Gastroesophageal sphincter (tissue), 4 donors: ENCODE measurements around a stretch of chr1.

GRCh38 chr1:30779482-30779993 is 22.0 kb upstream of the LAPTM5 start:
- PRO-cap = no peak
- RAMPAGE, long total RNA, 4 experiments = no peak in any of the 4 experiments

- PRO-cap = no peak
- RAMPAGE, long total RNA, 4 experiments = no peak in any of the 4 experiments
Measured at GRCh38 chr1:30881742-30882149, 26.8 kb downstream of the SDC3 start.

GRCh38 chr1:30929988-30930721 is 21.6 kb upstream of the SDC3 start:
- PRO-cap = no peak
- RAMPAGE, long total RNA, 4 experiments = no peak in any of the 4 experiments

DNA sequence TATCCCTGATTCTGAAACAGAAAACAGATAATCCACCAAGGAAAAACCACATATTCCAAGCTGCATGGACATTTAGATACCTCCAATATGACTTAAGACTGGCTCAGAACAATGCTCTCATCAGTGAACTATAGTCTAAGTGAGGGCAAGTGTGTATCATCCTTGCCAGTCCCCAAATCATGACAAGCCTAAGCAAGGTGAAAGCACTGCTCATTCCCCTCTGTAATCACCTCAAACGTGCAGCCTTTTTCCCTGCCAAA is 59.4 kb upstream of the SDC3 start:
- PRO-cap = no peak
- RAMPAGE, long total RNA, 4 experiments = no peak in any of the 4 experiments

- PRO-cap = no peak
- RAMPAGE, long total RNA, 4 experiments = no peak in any of the 4 experiments
Measured at GRCh38 chr1:30988392-30988926, 77.1 kb downstream of the PUM1 start.

- PRO-cap = no peak
- RAMPAGE, long total RNA, 4 experiments = no peak in any of the 4 experiments
Measured at GRCh38 chr1:31024638-31025140, 40.8 kb downstream of the PUM1 start.

DNA sequence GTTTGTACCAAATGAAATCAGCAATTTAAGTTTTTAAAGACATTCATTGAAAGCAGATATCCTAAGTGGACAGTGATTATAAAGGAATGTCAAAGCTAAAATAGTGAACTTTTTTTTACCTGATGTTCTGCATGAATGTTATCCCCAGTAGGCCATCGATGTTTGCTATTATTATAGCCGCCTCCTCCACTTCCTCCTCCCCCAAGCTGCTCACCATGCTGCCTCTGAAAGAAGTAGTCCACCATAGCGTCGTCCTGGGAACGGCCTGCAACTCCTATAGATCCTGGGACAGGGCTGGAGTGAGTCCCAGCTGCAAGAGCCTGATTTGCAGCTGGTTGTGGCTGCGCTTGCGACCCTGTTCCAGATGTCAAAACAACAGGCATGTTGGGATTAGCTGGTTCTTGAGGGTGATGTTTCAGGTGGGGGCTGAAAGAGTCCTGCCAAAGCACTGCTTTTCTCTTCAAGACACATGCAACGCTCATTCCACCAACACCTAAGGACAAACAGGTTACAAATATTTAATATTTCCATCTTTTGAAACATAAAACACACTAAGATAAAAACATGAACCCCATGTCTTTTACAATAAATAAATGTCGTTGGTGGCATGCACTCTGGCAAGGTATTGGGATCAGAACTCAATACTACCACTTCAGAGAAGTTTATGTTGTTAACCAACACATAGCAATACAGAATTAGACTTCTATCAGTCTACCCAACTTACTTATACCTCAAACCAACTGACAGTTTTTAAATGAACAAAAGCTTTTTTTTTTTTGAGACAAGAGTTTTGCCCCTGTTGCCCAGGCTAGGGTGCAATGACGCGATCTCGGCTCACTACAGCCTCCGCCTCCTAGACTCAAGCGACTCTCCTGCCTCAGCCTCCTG is 6.2 kb downstream of the PUM1 start:
- PRO-cap = no peak
- RAMPAGE, long total RNA, 4 experiments = no peak in any of the 4 experiments

GRCh38 chr1:31072184-31072897 is 6.8 kb upstream of the PUM1 start:
- PRO-cap = no peak
- RAMPAGE, long total RNA, 4 experiments = no peak in any of the 4 experiments

DNA sequence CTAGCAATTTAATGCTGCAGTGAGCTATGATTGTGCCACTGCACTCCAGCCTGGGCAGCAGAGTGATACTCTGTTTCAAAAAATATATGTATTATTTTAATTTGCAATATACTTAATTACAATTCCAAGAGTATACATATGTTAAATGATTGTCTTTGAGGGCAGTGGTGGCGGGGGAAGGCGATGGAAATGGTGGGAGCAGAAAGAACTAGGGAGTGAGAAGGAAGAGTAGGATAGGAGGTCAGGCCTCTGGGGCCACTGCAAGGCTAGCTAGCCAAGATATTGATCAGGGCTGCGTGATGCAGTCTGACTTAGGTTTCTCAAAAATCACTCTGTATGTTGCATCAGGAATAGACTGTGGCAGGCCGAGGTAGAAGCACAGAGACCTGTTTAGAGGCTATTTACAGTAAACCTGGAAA is 21.1 kb upstream of the PUM1 start:
- PRO-cap = no peak
- RAMPAGE, long total RNA, 4 experiments = no peak in any of the 4 experiments

DNA sequence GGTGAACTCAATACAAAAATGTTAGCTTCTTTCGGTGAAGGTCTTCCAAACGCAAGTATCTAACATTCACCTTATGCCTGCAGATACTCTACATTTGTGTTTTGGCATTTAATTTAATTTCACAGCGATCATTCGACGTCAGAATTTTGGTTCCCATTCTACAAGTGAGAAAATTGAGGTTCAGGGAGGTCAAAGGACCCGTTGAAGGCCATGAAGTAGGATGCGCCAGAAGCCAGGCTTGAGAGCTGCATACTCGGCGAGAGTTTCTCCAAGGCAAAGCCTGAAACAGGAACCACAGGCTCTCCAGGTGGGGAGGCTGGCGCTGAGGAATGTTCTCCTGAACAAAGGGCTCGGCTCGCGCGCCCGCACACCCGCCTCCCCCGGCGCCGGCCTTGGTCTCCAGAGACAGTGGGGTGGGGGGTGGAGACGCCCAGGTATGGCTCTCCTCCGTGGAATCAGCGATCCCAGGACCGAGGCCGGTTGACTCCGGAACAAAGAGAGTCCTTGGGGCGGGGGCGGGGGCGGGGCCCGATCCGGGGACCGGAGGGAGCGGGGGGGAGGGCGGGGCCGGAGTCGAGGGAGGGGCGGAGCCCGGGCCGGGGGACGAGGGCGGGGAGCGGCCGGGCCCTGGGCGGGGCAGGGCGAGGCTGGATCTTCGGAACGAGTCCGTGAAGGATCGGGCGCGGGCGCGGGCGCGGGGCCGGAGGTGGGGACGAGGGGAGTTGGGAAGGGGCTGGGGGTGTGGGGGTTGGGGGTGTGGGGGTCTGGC is 85.1 kb downstream of the NKAIN1 start:
- PRO-cap = bidirectional peak, plus-strand start at position 658 of the sequence, minus-strand start at position 499 of the sequence
- RAMPAGE, long total RNA, 4 experiments = no peak in any of the 4 experiments

DNA sequence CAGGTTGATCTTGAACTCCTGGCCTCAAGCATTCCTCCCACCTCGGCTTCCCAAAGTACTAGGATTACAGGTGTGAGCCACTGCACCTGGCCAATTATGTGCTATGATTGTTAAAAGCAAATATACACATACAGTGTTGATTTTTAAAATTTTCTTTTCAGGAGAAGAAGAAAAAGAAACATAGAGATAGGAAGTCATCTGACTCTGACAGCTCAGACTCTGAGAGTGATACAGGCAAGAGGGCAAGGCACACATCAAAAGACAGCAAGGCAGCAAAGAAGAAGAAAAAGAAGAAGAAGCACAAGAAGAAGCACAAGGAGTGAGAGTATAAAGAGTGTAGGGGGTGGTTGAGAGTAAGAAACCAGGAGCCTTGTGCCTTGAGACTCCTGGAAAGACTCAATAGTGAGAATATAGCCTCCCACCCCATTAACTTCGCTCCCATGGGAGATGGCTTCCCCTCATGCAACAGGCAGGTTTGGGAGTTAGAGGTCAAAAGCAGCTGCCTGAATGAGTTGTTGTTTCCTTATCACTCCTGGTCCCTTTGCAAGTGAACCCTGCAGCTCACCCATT is 8.9 kb downstream of the FABP3 start:
- PRO-cap = no peak
- RAMPAGE, long total RNA, 4 experiments = no peak in any of the 4 experiments

DNA sequence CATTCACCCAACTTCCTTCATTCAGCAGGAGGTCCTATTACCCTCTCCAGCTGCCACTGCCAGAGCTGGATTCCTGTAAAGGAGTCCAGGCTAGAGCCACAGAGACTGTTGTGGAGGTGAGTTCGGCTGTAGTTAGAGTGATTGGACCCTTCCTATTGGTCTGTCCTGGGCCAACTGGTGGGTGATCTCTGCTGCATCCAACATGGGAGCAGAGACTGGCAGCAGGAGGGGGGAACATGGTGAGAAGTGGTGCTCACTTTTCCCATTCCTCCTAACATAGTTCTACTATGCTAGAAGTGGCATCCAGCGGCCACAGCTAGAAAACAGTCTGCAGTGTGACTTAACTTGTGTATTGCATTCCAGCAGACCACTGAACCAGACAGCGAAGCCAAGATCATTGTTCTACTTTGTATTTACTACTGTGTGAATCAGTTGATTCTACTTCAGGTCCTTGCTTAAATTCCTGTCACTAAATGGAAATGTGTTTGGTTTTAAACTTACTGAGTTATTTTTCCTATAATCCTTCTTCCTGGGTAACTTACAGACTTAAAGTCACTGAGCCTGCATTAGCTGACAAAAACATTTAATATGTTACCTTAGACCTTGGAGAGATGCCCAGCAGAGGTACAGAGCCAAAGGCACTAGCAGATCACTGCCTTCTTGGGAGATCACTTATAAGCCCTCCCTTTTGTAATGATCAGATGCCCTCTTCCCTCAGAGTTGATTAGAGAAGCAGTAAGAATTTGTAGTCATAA is 8.3 kb downstream of the FABP3 start:
- PRO-cap = no peak
- RAMPAGE, long total RNA, 4 experiments = no peak in any of the 4 experiments

DNA sequence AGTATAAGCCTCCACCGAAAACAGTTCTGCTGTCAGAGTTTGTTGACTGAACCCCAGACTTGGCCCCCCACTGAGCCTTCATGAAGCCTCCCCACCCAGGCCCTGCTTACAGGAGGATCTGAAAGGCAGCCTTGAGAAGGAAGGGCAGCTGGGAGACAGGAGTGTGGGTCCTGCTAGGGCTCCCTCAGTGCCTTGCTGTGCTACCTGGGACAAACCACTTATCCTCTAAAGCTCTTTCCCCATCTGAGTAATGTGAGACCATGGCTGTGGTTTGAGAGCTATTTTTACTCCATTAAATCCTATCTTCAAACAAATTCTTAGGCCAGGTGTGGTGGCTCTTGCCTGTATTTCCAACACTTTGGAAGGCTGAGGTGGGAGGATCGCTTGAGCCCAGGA is 11.6 kb upstream of the FABP3 start:
- PRO-cap = no peak
- RAMPAGE, long total RNA, 4 experiments = no peak in any of the 4 experiments

DNA sequence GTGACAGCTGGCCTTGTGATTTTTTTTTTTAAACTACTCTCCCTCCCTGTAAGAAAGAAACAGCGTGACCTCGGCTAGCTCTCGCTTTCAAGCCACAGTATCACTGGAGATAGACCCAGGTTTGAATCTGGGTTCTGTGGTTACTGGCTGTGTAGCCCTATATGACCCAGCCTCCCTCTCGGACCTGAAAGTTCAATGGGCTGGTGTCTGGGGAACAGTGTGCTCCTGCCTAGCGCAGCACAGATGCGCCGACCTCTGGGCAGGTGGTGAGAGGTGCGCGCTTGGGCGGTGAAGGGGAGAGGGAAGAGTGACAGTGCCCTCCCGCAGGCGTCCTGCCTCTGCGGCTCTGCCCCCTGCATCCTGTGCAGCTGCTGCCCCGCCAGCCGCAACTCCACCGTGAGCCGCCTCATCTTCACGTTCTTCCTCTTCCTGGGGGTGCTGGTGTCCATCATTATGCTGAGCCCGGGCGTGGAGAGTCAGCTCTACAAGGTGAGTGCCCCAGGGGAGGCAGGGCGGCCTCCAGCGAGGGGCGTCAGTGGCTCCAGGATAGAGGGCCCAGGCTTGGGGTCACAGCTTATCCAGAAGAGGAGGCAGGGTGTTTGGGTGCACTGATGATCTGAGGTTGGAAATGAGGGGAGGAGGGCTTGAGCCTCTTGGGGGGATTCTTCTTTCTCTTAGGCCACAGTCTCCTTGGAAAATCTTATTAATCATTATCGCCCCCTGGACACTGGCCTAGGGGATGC is 10.5 kb downstream of the SERINC2 start:
- PRO-cap = no peak
- RAMPAGE, long total RNA, 4 experiments = no peak in any of the 4 experiments

- PRO-cap = no peak
- RAMPAGE, long total RNA, 4 experiments = no peak in any of the 4 experiments
Measured at GRCh38 chr1:31433819-31434761, 21.1 kb downstream of the SERINC2 start.

DNA sequence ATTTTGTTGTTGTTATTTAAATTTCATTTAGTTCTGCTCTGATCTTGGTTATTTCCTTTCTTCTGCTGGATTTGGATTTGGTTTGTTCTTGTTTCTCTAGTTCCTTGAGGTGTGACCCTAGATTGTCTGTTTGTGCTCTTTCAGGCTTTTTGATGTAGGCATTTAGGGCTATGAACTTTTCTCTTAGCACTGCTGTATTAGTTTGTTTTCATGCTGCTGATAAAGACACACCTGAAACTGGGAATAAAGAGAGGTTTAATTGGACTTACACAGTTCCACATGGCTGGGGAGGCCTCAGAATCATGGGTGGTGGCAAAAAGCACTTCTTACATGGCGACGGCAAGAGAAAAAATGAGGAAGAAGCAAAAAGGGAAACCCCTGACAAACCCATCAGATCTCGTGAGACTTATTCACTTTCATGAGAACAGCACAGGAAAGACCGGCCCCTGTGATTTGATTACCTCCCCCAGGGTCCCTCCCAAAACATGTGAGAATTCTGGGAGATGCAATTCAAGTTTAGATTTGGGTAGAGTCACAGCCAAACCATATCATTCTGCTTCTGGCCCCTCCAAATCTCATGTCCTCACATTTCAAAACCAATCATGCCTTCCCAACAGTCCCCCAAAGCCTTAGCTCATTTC is 59.3 kb downstream of the SERINC2 start:
- PRO-cap = no peak
- RAMPAGE, long total RNA, 4 experiments = no peak in any of the 4 experiments

- PRO-cap = no peak
- RAMPAGE, long total RNA, 4 experiments = no peak in any of the 4 experiments
Measured at GRCh38 chr1:31483177-31484055, 70.4 kb downstream of the SERINC2 start.

GRCh38 chr1:31549489-31550226 is 26.7 kb upstream of the TINAGL1 start:
- PRO-cap = no peak
- RAMPAGE, long total RNA, 4 experiments = no peak in any of the 4 experiments

DNA sequence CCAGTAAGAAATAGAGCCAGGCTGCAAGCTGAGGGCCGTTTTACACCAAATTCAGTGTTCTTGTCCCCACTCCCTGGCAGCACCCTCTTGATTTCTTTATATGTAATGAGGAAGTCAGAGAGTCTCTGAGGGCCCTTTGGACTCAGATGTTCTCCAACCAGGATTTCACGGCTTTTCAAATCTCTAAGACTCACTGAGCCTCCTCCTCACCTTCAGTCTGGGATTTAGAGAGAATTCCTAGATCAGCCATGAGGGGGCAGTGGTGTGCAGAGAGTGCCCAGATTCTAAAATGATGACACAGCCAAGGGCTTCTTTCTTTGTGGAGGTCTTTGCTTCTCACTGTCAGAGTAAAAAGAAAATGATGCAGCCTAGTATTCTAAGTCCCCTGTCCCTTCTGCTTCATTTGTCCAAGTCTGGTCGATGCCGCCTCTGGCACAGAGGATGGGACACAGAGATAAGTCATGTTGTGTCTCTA is 12.3 kb upstream of the TINAGL1 start:
- PRO-cap = no peak
- RAMPAGE, long total RNA, 4 experiments = no peak in any of the 4 experiments

- PRO-cap = no peak
- RAMPAGE, long total RNA, 4 experiments = no peak in any of the 4 experiments
Measured at GRCh38 chr1:31606060-31606440, 11.4 kb upstream of the HCRTR1 start.